ENCODE measurements around a stretch of chr10.

DNA sequence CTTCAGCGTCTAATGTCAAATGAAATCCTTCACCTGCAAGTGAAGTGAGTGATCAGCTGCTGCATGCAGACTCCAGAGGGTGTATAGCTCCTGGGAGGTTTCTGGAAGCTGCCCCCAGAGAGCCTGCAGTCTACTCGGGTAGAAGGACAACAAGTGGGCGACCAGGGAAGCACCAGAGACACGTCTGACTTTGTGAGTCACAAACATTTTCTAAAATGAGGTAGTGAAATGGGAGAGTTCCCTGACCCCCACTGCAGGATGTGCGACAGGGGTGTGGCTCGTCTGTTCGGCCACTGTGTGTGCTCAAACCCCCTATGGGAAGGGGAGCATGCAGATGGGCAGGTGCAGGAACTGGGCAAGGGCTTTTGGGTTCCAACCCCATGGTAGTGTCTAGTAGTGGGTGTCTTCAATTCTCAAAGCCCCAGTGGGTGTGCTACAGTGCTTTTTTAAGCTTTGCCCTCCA is 177.1 kb upstream of the PRKCQ start:
- PRO-cap: no peak

- PRO-cap: no peak
Observed at GRCh38 chr10:7034991-7035540, 375.8 kb downstream of the SFMBT2 start.

DNA sequence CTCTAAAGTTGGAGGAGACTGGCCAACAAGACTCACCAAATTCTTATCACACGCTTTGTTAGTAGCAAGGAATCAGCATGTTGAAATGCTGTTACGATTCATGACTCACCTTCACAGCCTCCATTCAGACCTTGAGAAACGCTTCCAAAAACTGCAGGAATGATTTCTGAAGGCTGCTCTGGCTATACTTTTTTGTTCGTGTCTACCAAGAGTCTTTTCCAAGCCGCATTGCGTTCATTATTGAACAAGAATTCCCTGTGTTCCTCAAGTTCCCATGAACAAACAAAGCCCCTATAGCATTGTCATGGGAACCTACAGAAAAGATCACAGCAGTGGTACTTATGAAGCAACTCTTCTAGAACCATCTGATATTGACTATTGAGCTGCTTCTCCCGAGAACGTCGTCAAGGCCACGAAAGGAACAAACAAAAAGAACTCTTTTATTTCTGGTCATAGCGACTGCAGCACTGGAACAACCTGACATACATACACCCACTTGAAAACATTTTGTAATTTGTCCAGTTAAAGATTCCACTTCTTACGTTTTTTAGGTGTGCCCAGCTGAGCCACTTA is 291.2 kb downstream of the SFMBT2 start:
- PRO-cap: no peak

GRCh38 chr10:7170472-7171927 is 239.8 kb downstream of the SFMBT2 start:
- PRO-cap: no peak

DNA sequence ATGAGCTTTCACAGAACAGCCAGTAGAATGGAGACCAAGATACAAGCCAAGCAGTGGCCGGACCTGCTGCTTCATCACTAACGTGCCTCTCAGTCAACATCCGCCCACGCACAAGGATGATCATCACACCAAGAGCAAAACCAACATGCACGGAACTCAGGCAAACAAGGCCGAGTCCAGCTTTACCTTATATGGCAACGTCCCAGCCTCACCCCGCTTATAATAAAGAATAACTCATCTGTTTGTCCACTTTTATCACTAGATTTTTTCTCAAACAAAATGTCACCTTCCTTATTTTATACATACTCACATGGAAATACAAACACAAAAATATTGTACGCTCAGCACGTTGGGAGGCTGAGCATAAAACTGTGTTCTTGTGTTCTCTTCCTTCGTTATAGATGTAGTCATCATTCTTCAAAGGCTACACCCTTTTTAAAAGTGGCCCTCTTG is 122.7 kb downstream of the SFMBT2 start:
- PRO-cap: no peak

GRCh38 chr10:7306067-7306338 is 104.8 kb downstream of the SFMBT2 start:
- PRO-cap: no peak

DNA sequence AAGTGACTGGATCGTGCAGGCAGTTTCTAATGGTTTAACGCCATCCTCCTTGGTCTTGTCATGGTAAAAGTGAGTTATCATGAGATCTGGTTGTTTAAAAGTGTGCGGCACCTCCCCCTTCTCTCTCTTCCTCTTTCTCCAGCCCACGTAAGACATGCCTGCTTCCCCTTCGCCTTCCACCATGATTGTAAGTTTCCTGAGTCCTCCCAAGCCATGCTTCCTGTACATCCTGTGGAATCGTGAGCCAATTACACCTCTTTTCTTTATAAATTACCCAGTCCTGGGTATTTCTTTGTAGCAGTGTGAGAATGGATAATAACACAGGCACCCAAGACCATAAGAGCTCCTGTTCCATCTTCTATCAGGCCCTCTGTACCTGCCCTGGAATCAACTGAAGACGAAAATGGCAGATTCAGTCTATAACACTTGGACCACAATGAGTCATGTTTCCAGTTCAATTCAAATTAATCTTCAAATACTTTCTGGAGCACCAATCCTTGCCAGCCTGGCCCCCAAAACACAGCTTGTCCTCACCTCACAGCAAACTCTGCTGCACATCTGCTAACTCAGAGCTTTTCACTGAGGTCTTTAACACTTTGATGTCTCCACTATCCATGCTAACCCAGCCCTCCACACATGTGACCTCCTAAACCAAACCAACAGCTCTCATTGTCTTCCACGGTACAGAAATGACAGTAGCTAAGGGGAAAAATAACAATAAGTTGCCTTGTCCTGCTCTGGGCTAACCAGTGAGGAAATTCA is 73.2 kb downstream of the SFMBT2 start:
- PRO-cap: no peak

- PRO-cap: no peak
Observed at GRCh38 chr10:7541066-7542292, 125.3 kb downstream of the ITIH5 start.

DNA sequence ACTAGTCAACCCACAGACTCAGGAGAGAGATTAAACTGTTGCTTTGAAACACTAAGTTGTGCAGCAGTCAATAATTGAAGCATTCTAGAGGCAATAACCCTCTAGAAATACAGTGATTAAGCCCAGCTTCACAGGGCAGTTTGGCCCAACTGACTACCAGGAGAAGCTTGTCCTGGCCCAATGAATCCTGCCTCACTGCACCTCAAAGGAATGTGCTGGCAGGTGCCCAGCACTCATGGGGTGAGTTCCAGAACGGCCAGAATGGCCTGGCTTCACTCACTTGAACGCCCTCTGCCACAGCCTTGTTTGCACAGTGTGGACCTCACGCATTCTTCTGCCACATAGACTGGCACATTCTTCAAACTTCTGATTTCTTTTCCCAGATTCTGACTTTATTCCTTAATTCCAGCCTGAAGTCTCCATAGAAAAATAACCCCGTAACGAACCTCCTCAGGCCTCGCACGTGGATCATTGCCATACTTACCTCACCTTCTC is 6.6 kb upstream of the ITIH2 start:
- PRO-cap: no peak

DNA sequence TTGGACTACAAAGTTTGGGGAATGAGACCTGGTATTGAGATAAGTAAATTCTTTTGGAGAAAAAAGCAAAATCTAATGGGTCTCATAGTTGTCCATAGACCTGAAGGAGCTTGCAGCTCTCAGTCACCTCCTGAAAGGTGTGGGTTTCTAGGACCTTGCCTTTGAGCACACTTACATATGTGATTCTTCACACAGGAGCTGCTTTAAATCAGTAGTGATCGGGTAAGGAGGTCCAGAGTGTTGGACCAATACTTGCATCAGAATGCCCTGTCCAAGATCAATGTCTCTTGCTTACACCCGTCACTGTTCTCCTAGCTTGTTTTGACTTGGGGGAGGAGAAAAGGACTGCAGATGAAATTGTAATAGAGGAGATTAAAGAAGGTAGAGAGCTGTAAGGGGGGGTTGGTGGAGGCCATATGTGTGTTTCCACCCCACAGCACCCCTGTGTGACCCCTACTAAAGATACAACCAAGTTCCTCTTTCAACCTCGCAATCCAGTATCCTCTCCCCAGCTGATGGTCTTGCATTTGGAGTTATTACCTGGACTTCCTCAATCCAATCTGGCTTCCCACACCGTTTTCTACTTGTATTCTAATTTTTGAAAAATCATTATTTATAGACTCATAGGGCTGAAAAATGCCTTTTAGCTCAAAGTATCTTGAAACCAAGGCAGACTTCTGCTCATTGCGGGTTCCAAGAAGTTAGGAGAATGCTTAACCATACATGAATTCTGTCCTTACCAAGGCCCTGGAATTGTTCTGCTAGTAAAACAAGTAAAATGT is 5.2 kb downstream of the ITIH2 start:
- PRO-cap: no peak

DNA sequence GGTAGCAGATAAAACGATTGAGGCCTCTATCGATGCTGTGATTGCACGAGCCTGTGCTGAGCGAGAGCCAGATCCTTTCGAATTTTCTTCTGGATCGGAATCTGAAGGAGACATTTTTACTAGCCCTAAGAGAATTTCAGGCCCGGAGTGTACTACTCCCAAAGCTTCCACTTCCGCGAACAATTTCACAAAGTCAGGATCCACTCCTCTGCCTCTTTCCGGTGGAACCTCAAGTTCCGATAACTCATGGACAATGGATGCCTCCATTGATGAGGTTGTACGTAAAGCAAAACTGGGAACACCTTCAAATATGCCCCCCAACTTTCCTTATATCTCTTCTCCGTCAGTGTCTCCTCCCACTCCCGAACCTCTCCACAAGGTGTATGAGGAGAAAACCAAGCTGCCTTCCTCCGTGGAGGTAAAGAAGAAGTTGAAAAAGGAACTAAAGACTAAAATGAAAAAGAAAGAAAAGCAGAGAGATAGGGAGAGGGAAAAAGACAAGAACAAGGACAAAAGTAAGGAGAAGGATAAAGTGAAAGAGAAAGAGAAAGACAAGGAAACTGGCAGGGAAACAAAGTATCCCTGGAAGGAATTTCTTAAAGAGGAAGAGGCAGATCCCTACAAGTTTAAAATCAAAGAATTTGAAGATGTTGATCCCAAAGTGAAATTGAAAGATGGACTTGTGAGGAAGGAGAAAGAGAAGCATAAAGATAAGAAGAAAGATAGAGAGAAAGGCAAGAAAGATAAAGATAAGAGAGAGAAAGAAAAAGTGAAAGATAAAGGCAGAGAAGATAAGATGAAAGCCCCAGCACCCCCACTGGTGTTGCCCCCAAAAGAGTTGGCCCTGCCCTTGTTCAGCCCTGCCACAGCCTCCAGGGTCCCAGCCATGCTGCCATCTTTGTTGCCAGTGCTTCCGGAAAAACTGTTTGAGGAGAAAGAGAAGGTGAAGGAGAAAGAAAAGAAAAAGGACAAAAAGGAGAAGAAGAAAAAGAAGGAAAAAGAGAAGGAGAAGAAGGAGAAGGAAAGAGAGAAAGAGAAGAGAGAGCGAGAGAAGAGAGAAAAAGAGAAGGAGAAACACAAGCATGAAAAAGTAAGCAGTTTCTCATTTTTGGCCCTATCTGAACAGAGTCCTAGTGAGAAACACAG is 89.5 kb upstream of the GATA3 start:
- PRO-cap: no peak

GRCh38 chr10:8056784-8057525 is 2.5 kb downstream of the GATA3 start:
- PRO-cap: no peak

DNA sequence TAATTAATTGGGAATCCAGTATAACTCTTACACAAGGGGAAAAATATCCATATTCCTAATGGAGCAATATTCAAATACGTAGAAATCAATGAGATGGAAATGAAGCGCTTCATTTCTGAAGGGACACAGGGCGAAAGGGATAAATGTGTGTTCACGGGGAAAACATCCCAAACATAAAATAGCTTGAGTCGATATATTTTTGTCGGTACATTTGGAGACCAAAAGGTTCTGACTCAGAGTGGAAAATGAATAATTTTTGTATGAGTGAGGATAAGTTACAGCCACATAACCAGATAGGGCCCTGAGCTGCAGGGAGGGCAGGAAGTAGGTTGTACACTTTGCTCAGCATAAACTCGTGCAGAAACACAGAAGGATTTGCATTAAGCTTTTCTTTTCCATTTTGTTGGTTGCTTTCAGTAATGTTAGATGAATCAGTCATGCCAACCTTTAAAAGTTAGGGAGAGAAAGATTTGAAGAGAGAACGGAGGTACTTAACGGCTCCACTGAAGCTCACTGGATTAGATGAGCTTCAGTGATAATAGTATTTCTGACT is 347.9 kb downstream of the GATA3 start:
- PRO-cap: no peak

DNA sequence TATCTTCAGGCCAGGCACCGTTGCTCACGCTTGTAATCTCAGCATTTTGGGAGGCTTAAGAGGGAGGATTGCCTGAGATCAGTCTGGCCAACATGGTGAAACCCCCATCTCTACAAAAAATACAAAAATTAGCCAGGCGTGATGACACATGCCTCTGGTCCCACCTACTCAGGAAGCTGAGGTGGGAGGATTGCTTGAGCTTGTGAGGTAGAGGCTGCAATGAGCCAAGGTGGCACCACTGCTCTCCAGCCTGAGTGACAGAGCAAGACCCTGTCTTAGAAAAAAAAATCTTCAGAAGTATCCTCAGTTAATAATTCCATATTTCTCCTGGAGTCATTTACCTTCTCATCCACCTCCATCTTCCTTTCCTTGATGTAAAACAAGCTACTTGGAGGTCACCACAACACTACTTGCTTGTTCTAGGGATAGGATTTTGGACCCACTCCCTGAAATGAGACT is 362.4 kb downstream of the GATA3 start:
- PRO-cap: no peak

GRCh38 chr10:8453543-8453906 is 399.0 kb downstream of the GATA3 start:
- PRO-cap: no peak

GRCh38 chr10:10278431-10278760 is 739.3 kb upstream of the CELF2 start:
- PRO-cap: no peak

GRCh38 chr10:10830392-10830771 is 187.3 kb upstream of the CELF2 start:
- PRO-cap: no peak

DNA sequence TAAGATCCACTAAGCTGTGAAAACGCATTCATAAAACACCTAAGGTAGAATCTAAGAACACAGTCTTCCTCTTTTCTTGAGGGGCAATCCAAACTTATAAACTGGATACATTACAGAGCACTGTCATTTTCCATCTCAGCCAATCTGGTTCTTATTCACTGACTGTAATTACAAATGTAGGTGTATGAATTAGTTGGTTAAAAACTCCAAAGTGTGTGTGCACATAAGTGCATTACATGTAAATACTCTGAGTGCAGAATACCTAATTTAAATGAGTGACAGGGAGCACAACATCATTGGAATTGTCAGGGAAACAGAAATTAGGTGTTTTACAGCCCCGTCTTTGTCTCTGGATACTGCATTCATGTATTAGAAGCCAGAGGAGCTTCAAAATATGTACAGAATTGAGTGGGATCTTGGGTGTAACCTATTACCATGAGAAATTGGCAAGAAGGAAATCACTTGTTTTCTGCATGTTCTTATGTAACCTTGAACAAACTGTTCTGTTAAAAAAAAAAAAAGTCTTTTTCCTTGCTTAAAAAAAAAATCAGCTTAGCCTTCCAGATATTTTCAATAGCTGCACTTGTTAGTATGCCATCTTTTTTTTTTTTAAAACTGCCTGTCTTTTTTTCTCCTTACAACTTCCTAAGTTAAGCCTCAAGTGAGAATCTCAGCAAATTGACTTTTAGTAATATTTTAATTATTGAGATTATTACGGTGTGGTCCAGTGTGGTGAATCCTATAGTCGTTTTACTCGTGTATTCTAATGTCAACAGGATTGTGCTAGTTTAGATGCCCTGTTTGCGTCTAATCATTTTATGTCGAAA is 31.2 kb downstream of the CELF2 start:
- PRO-cap: no peak

DNA sequence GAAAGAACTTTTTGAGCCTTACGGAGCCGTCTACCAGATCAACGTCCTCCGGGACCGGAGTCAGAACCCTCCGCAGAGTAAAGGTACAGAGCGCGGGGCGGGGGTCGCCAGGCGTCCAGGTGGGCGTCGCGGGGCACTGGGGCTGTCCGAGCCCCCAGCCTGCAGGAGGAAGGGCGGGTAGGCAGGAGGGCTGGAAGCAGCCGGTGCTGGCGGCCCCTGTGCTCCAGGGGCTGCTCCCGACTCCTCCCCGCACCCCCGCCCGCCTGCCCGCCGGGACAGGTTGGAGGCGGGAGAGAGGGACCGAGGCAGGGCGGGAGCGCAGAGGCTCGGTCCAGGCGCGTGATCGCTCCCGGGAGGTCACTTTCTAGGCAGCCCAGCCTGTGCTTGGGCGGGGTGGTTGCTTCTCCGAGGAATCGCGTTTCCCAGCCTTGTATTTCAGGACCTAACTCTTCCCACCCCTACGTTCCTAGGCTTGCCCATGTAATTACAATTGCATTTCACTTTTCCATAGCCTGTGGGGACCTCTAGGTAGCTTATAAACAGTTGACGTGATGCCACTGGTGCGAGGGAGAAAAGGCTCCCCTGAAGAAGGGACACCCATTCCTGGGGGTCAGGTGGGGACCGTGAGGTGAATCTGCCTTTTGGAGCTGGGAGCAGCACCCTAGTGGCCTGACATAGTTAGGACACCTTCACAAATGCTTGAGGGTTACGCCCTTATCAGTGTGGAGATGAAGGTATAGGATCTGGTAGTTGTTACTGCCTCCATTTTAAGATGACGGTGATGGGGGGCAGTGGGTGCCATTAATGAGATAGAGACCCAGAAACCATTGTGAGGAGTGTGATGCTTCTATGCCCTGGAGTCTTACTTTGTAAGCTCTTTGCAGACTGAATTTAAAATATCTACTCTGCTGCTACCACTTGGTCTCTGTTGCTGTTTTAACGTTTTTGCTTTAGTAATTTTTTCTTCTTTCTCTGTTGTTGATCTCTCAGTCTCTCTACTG is 148.2 kb downstream of the CELF2 start:
- PRO-cap: no peak

- PRO-cap: no peak
Observed at GRCh38 chr10:11178437-11179155, 160.9 kb downstream of the CELF2 start.